Trachea (tissue), 1 donor: ENCODE measurements around a stretch of chr1.

GRCh38 chr1:54124492-54124981 is 28.3 kb downstream of the CDCP2 start:
- PRO-cap: no peak

- PRO-cap: no peak
These were observed 16.1 kb downstream of the MRPL37 start for GRCh38 chr1:54216016-54216542.

DNA sequence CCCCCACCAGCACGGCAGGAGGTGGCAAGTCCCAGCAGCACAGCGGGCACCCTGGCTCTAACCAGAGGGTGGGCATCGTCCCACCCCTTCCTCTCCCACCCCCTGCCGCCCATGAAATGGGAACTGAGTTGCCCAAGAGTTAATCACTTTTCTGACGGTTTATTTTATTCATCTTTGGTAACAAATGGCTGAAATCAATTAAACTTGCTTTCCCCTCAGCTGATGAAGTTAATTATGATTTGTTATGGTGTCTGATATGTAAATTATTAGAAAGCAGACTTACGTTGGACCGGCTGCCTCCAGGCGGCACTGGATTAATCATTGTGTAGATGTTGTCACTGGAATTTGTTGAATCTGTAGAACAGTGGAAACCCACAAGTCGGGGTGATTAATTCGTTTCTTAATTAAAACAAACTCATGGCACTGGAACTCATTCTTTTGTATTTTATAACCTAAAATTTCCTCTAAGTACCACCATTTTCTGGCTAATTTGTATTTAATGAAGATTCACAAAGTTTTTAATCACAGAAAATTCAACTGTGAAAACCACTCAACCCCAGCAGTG is 39.0 kb downstream of the MRPL37 start:
- PRO-cap: no peak

- PRO-cap: no peak
These were observed 74.3 kb downstream of the MRPL37 start for GRCh38 chr1:54274237-54274715.

- PRO-cap: no peak
These were observed 124.8 kb downstream of the MRPL37 start for GRCh38 chr1:54324570-54325345.

DNA sequence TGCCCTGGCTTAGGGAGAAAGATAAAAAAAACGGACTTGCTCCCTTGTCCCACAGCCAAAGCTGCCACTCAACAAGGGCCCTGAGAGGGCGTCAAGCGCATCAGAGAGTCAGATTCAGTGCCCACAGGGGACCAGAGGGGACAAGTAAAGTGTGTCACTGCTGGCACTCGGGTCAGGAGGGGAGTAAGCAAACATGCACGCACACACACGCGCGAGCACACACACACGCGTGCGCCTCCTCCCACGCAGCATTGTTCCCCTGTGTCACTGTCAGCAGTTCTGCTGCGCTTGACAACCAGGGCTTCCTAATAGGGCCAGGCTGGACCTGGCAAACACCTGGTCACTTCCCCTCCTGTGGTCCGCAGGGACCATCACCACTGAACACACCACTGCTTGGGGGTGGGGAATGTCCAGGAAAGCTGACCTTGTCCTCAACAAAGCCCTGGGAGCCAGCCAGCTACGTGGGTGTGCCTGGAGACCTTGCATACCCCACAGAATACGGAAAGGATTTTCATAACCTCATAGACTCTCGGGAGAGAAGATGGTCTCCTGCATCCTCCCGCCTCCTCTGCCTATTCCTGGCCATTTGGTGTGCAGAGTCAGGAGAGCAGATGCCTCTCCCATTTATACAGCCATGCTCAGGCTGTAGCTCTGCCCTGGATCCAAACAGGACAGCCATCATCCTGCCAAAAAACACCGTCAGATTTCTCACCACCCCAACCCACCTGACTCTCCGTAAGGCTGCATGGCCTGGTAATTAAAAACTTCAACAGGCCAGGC is 132.9 kb downstream of the MRPL37 start:
- PRO-cap: unidirectional peak, minus-strand start at position 261 of the sequence

- PRO-cap: no peak
These were observed 173.1 kb downstream of the MRPL37 start for GRCh38 chr1:54372955-54373651.

- PRO-cap: no peak
These were observed 171.2 kb upstream of the ACOT11 start for GRCh38 chr1:54376394-54377731.

DNA sequence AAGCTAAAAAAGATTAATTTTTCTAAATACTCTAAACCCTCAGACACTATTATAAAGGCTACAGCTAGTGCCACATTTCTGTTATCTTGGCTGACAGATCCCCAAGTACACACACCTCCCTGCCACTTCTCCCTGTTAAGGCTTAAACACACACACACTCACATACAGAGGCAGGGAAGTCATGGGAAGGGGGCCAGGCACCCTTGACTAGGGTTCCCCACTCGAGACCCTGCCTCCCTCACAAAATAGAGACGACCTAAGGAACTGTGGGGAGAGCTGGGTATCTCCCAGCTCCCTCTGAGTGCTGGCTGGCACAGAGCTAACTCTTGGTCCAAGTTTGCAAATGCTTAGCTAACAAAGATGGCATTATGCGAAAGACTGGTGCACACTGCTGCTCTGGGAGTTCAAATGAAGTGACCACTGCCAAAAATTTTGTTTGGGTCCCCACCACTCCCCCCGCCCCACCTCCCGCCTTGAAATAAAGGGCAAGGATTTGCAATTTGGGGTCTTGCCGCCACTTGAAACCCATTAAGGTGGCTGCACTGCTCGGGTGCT is 151.6 kb upstream of the ACOT11 start:
- PRO-cap: no peak

- PRO-cap: unidirectional peak, minus-strand start at chr1:54408406
These were observed 139.8 kb upstream of the ACOT11 start for GRCh38 chr1:54408278-54408600.

GRCh38 chr1:54487361-54488785 is 60.2 kb upstream of the ACOT11 start:
- PRO-cap: bidirectional peak, plus-strand start at chr1:54488495, minus-strand start at chr1:54488316

- PRO-cap: no peak
These were observed 57.2 kb upstream of the ACOT11 start for GRCh38 chr1:54490841-54491265.

DNA sequence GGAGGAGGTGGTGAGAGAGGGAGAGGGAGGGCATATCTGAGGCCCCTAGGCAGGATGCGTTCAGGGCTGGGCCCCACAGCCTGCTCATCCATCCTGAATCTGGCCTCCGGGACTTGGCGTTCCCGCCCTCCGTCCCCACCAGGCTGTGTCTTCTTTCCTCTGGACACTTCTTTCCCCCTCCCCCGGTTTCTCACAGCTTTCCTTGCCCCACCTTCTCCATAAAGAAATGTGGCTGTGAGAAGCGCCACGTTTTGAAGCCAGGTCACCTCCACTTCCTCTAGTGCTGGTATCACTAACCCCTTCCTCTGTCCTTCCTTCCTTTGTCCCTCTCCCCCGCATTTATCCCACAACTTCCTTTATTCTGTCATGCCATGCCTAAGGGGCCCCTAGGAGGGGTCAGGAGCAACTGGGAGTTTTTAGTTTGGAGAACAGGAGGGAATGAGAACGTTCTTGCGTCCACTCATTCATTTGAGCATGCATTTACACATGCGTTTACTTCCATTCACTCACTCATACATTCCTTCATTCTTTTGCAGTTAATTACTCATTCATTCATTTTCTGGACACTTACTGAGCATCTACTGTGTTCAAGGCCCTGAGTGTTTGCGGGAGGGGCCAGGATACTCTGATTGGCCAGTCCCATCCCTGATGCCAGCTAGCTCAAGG is 5.0 kb upstream of the ACOT11 start:
- PRO-cap: no peak

GRCh38 chr1:54585557-54586214 is 37.6 kb downstream of the FAM151A start:
- PRO-cap: no peak

GRCh38 chr1:54668687-54668944 is 27.0 kb downstream of the MROH7 start:
- PRO-cap: no peak

DNA sequence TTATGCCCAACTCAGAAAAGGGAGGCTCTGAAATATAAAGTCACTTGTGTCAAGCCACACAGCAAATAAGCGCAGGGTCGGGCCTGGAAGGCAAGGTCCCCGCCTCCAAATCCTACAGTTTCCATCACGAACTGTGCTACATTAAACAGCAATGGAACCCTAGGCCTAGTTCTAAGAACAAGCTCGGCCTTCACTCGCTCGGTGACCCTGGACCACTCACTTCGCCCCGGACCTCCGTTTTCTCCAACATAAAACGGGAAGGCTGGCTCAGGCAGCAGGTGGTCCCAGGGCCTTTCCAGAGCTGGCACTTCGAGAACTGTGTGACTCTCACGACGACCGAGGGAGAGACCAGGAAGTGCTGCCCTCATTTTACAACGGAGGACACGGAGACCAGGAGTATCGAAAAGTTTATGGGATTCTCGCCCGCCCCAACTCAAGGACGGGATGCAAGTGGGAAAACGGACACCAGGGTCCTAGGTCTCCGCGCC is 379 bp downstream of the PARS2 start:
- PRO-cap: no peak

GRCh38 chr1:54875651-54876294 is 11.2 kb downstream of the DHCR24 start:
- PRO-cap: no peak

DNA sequence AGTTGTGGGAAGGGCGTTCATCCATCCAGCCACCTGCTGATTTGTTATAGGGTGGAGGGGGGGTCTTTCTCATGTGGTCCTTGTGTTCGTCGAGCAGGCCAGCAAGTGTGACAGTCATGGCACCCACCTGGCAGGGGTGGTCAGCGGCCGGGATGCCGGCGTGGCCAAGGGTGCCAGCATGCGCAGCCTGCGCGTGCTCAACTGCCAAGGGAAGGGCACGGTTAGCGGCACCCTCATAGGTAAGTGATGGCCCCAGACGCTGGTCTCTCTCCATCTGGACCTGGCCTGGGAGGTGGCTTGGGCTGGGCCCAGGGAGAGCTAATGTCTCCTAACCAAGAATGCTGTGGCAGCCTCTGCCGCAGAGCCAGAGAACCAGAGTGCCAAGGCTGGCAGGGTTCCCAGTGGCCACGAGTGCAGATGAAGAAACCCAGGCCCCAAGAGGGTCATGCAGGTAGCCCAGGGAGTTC is 13.2 kb downstream of the PCSK9 start:
- PRO-cap: no peak

GRCh38 chr1:55065413-55066287 is 26.3 kb downstream of the PCSK9 start:
- PRO-cap: no peak

GRCh38 chr1:55120467-55121126 is 81.2 kb downstream of the PCSK9 start:
- PRO-cap: no peak